Placental epithelial cell (primary cell): ENCODE results near the genes POU5F2 and SLF1.

DNA sequence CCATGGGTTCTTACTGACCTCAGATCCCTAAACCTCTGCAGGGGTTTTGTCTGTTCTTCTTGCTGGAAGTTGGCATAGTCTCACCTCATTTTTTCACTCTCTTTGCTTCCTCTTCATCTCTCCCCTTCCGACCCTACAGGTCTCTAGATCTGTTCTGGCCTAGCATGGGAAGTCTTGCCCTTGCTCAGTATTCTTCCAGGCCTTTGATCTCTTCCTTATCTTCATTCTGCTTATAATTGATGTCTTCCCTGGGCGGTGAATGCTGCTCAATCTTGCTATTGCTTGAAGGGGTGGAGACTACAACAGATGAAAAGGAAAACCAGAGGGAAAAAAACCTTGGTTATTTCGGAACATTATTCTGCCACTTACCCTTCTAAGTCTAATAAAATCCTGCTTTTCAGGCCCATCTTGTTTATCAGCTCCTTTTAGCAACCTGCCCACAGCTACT is 375.5 kb downstream of the ADGRV1 start:
- CAGE, long polyA plus RNA = no peak

DNA sequence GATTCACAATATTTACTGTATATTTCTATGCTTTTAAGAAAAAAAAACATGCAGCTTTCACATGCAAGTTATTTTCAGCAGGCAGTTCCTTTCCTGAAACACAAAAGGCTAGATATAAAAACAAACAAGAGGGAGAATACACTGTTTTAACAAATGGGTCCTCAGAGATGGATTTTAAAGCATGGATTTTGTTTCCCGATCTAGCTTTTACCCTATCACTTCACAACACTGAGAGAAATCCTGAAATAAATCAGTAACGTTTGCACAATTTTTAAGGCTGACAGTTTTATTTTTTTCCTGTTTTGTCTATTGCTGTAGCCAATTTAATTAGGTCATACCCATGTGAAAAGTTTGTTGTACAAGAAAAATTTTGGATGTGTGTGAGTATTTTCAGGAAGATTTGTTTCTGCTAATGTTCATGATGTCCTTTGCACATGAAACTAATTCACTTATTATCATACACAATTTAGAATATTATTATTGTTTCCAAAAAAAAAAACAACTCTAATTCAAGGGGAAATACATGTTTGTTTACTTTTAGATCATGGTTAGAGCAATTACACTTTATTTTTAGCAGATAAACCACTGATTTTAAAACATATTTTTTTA is 237.9 kb downstream of the ARRDC3 start:
- CAGE, long polyA plus RNA = no peak

- CAGE, long polyA plus RNA = no peak
Observed at GRCh38 chr5:91183597-91184217, 199.4 kb downstream of the ARRDC3 start.

GRCh38 chr5:91332330-91332747 is 50.8 kb downstream of the ARRDC3 start:
- CAGE, long polyA plus RNA = no peak

DNA sequence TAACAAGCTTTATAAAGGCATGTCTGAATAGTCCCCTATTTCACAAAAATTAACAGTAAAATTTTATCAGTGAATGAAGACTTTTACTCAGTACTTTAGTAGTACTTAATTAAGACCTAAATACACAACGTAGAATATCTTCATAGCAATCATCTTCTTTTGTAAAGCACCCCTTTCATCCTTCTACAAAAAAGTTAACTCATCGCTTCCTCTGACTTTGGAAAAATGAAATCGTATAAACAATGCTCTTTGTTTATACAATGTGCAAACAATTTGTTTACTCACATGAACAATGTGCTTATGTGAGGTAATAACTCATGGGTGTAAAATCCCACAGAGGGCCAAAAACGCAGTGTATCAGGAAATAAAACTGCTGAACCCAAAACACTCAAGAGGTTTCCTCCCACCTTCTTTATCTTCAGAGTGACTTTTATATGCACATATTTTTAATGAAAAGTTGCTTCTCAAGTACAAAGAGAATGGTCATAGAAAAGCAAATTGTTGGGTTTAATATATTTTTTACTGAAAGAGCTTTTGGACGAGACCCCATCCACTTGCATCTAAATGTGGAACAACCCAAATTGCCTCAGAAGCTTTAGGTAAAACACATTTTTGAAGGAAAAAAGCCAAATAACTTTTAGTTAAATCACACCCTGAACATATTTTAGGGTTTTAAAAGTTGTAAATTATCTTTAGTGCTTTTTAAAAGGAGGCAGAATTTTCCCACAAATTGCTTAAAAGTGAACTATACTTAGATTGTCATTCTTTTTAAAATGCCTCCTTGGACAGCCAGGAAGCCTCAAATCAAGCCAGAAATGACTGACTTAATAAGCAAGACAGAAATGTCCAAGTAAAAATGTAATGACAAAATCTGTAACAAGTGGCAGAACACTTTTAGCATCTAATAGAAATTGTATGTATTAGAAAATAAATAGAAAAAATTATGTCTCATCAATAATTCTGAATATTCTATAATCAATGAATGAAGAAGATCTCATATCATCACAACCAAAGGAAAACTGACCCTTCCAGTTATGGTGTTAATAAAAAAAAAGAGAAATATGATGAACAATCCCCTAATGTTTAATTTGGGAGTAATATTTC is 11.1 kb downstream of the ARRDC3 start:
- CAGE, long polyA plus RNA = no peak

- CAGE, long polyA plus RNA = no peak
Observed at GRCh38 chr5:91381502-91382327, 1.4 kb downstream of the ARRDC3 start.

DNA sequence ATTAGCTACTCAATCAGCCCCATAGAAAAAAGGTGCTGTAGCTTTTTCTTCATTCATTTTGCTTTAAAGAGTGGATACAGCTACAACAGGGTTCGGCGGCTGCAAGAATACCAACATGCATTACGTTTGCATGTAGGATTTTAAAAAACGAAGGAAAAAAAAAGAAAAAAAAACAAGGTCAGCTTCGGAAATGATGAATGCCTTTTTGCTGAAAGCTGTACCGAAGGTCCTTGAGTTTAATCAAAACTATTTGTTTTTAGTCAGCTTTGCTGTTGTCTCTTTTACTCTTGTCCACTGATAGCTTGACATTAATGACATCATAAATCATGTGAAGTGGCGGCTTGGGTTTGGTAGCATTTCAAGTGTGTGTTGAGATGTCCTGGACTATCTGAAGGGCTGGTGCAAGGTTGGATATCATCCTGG is 781.1 kb upstream of the NR2F1 start:
- CAGE, long polyA plus RNA = no peak

DNA sequence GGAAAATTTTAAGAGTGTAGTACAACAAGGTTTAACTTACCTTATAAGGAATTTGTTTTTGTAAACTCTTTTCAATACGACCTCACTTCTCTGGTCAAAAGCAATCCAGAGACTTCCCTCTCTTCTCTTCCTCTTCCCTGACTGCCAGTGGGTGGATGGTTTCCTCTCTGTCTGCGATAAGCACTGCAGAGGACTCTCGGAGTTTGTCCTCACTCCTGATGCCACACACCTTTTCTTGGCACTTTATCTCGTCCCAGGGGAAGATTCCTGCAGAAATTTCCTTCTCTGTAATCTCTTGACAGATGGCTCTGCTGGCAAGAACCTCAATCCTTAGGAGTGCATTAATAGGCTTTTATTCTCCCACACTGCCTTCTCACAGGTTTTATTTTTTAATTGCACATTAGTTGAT is 643.6 kb upstream of the NR2F1 start:
- CAGE, long polyA plus RNA = no peak

GRCh38 chr5:93247023-93247601 is 335.9 kb upstream of the NR2F1 start:
- CAGE, long polyA plus RNA = no peak

- CAGE, long polyA plus RNA = no peak
Observed at GRCh38 chr5:93585938-93586567, 3.0 kb downstream of the NR2F1 start.

DNA sequence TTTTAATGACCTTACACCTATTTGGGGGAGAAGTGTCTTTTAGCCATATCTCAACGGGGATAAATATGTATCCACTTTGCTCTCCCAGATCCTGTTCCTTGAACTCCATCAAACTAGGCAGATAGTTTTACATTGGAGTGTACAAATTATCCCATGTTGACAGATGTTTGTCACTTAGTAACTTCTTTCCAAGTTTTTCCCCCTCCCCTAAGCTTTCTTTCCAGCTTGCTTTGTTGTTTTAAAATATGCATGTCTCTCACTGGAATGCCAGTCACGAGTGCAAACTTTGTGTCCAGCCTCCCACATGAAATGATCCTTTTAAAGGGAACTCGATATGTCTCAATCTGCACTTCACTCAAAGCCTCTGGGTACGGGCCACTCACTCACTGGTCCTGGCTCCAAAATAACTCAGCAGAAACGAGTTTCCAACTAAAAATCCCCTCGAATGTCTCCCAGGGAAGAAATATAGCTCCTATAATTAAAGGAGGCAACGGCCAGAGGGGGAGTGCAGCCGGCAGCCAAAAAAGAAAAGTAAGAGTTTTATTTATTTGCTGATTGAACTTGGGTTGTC is 17.4 kb downstream of the NR2F1 start:
- CAGE, long polyA plus RNA = no peak

GRCh38 chr5:93741536-93741789 is at the start of gene POU5F2:
TSS of gene POU5F2 (minus strand) at chr5:93741600.
- CAGE, long polyA plus RNA = no peak

- CAGE, long polyA plus RNA = no peak
Observed at GRCh38 chr5:94123001-94123485, 11.6 kb upstream of the FAM172A start.

GRCh38 chr5:94618423-94619505 is at the start of gene SLF1:
TSS of gene SLF1 (plus strand) at chr5:94618669.
- CAGE, long polyA plus RNA = no peak

DNA sequence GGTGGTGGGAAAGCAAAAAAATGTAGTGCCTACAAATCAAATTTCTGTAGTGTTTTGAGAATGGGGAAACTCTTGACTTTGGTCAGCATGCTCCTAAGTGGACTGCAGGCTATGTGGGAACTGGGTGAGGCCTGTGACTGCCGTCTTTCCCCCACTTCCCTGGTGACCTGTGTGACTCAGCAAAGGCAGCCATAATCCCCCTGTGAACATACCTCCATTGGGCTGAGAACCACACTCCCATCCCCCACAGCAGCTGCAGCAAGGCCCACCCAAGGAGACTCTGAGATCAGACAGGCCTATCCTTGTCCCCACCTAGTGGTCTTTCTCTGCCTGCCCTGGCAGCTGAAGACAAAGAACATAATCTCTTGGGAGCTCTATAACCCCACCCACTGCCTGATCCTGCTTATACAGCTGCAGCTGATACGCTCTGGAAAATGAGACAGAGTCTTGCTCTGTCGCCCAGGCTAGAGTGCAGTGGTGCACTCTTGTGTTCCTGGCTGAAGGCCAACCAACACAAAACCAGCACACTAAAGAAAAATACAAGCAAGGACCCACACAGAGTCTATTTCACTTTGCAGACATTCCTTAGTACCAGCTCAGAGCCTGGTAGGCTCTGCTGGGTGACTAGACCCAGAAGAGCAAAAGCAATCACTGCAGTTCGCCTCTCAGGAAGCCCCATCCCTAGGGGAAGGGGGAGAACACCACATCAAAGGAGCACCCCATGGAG is 106.8 kb downstream of the MCTP1 start:
- CAGE, long polyA plus RNA = no peak

DNA sequence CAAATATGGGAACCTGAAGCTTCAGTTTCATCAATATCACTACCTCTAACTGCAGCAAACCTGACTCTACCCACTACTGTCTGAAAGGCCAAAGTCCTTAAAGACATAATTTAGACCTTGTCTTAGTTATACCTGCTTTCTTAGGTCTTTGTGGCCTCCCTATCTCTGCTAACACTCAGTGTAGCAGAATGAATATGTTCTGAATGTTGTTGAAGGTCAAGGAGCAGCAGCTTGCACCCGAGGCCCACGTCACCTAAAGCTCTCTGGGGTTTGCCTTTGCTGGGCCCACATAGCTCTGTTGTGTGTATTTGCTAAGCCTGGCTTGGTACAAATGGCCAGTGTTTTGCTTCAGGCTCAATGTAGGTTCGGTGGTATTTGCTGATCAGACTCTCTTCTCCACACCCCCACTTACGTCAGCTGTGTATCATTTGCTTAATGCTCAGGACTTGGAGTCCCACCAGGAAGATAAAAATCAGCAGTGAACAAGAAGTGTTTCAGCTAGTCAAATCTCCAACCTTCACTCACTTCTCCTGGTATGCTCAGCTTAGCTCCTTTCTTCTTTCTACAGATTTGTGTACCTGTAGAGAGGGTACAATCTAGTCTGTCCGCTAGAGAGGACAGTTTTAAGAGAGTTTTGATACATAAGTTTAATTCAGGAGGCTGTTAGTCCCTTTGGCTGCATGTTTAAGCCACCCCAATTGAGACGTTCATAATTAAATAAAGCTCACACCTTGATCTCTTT is 4.8 kb upstream of the RFESD start:
- CAGE, long polyA plus RNA = no peak

DNA sequence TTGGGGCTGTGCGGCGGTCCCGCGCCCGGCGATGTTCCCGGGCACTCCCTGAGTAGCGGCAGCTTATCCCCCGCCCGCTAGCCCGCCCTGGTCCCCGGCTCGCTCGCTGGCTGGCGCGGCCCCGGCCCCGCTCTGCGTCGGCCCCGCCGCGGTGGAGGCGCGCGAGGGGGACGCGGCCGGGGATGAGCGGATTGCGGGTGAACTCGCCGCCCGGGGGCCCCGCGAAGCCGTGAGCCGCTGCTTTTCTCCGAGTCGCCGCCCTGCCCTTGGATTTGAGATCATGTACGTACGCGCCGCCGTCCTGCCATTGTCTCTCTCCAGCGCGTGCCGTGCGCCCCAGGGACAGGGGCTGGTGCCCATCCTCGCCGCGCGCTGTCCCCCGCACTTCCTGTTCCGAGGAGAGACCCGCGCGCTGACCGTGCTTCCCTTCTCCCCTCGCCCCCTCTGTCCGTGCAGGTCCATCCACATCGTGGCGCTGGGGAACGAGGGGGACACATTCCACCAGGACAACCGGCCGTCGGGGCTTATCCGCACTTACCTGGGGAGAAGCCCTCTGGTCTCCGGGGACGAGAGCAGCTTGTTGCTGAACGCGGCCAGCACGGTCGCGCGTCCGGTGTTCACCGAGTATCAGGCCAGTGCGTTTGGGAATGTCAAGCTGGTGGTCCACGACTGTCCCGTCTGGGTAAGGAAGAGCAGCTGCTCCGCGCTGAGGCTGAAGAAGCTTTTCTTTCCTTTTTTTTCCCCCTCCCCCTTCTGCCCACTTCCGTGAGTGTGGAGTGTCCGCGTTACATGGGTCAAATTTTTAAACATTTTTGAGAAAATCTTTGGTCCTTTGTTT is 486 bp downstream of the RHOBTB3 start:
- CAGE, long polyA plus RNA = no peak

DNA sequence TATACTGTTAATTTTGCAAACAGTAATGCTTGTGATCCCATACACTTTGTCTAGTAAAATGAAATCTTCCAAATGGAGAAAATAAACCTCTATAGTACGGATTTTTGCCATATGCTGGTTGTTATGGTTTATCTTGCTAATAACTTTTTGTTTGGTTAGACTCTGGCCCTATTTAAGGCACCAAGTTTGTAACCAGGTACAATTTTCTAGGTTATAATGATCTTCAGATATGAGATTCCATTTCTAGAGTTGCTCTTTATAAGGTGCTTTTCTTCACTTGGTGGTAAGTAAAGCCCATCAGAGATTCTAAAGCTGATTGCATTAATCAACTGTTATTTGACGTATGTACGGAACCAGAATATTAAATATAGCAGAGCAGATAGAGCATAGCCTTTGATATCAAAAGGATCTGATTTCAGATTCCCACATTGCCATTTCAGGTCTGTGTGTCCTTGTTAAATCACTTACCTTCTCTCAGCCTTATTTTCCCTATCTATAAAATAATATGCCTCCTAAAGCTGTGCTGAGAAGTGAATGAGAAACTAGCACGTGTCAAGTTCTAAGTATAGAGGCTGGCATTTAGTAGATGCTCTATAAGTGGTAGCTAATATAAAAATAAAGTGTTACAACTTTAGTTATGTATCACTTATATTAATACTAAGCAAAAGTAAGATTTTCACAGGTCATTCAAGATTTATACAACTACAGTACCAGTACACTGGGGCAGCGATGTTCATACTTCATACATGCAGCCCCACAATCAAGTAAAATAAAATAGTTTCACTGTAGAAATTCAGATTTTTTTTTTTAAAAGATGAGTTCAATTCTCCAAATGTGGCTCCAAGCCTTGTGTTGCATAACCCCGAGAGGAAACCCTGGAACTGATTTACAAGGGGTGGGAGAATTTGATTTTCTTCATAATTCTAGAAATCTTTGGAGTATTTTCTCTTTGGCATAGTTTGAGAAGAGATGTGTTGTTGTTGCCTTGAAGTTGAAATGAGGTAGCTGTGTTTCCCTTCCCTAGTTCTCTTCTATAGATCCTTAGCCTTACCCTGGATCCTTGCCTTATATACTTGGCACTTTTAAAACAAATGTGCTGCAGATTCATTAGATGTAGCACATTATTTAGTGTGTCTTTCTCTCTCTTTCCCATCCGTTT is 2.7 kb downstream of the RHOBTB3 start:
- CAGE, long polyA plus RNA = no peak

DNA sequence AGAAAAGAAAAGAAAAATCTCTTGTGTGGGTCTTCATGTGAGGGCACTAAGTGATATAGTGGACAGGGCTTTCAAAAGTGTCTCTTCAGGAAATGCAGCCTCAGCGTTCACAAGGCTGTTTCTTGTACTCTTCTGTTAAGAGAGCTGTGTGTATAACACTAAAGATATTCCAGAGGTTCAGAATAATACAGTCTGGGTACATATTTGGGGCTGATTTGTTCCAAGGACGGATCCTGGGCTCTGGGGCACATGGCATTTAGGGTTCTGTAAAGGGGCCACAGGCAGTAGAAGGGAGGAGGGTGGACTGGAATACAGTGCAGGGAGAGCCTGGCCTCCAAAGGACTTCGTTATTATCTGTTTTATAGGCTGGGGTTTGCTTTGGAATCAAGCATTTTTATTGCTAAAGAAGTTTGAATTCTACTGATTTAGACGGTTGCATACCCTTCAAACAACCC is 23.0 kb downstream of the RHOBTB3 start:
- CAGE, long polyA plus RNA = no peak

- CAGE, long polyA plus RNA = no peak
Observed at GRCh38 chr5:95755185-95755710, 24.1 kb downstream of the RHOBTB3 start.